Kidney (tissue), 2 donors: Measurements from ENCODE around the genes TRPV4 and VPS29.

DNA sequence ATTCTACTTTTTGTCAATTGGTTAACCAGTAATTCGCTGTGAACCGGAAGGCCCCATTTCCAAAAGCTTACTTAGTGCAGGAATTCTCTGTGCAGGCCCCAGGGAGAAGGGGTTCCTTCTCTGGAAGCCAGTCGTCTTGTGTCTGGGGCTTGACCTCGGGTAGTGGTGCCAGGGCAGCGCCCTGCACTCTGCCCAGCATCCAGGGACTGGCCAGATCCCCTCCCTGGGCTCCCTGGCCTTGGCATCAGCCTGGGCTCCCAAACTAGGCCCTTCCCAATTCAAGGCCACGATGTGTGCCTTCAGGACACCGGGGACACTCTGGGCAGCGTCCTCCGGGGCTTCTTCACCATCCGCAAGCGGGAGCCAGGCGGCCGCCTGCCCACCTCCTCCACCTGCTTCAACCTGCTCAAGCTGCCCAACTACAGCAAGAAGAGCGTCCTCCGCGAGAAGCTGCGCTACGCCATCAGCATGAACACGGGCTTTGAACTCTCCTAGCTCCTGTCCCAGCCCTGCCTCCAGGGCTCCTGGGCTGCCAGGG, 38.9 kb downstream of the MMAB start:
- PRO-cap, result no peak
- RRBS, result 95% methylated on average over 2 of the region's 19 CpGs

DNA sequence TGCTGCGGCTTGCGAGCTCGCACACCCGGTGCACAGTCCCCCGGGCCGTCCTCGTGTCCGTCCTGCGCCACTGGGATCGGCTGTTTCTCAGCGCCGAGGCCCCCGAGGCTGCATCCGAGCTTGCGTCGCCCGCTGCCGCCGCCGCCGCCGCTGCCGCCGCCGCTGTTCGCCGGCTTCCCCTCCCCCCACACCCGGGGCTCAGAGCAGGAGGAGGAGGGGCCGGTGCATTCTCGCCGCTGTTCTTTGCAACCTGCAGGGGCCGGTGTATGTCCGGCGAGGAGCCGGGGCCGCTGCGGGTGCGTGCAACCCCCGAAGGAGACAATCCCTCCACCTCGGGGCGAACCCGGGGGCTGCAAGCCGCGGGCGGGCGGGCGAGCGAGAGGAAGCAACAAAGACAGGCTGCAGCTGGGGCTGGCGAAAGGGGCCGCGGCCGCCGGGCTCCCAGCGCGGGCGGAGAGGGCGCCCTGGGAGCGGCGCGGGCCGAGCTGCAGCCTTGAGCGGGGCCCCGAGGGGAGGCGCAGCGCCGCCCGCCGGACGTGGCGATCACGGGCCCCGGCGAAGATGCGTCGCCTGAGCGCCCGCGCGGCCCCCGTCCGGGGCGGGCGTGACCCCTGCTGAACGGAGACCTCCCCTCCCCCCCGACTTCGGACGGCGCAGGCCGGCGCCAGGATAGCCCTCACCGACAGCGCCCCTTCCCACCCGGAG, 595 bp downstream of the FAM222A start:
- PRO-cap, result no peak
- RRBS, result 2% methylated on average over 64 of the region's 93 CpGs

DNA sequence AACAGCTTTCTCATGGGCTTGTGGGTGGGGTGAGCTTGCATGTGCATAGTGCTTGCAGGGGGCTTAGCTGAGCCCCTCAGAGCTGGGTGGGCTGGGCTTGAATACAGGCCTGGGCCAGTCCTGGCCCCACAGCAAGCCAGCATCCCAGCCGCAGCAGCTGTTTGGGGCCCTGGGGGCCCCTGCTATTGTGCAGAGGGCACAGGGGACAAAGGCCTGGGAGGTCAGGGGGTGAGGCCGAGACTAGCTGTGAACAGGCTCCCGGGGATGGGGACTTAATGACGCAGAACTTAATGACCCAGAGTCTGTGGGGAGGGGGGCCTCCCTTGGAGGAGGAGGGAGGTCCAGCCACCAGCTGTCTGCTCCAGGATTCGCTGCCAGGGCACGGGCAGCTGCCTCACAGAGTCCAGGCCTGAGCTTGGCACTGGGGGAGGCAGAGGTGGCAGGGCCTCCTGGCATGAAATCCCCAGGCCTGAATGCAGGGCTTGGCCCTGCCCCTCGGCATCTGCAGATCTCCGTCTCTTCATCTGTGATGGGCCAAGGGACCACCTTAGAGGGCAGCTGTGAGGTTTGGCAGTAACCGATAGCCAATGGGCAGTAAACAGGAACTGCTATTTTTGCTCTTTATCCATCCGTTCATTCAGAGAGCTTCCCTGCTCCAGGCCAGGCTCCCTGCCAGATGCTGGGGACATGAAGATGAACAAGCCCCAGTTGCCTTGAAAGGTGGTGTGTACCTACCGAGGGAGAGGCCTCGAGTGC, 6.6 kb downstream of the FAM222A start:
- PRO-cap, result no peak
- RRBS, result no CpG with 5 or more reads among the region's 12 CpGs

- PRO-cap, result no peak
- RRBS, result no CpG with 5 or more reads among the region's 6 CpGs
These were observed 30.7 kb downstream of the FAM222A start for GRCh38 chr12:109744346-109744761.

GRCh38 chr12:109833045-109833808, at the start of gene TRPV4:
TRPV4 (minus strand) TSS chr12:109833398.
- PRO-cap, result unidirectional peak, minus-strand start at chr12:109833394
- RRBS, result 6% methylated on average over 20 of the region's 76 CpGs

- PRO-cap, result no peak
- RRBS, result 98% methylated on average over 3 of the region's 6 CpGs
These were observed 22.8 kb downstream of the GLTP start for GRCh38 chr12:109857497-109857934.

GRCh38 chr12:109908214-109908787, 8.2 kb downstream of the TCHP start:
- PRO-cap, result no peak
- RRBS, result no CpG with 5 or more reads among the region's 10 CpGs

DNA sequence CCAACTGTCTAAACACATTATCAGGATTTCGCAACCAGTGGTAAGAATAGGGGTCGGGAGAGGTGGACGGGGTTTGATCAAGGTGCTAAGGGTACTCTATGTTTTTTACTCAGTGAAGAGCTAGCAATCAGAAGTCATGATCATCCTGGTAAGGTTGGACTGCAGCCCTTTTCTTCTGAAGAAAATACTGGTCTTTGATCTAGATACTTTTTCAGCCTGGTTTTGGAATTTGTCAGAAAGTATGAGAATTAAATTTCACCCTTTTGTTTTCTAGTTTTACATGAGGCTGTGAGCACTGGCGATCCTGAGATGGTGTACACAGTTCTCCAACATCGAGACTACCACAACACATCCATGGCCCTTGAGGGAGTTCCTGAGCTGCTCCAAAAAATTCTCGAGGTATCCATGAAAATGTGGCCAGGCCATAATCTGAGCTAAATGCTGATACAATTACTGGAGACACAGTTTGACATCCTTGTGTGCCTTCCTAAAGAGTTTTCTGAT, 13.7 kb downstream of the ANKRD13A start:
- PRO-cap, result no peak
- RRBS, result no CpG with 5 or more reads among the region's 6 CpGs

GRCh38 chr12:110024368-110024822, 23.9 kb downstream of the C12orf76 start:
- PRO-cap, result no peak
- RRBS, result no CpG with 5 or more reads among the region's 4 CpGs

- PRO-cap, result no peak
- RRBS, result no CpG with 5 or more reads among the region's 6 CpGs
These were observed 12.0 kb upstream of the C12orf76 start for GRCh38 chr12:110060167-110060781.

DNA sequence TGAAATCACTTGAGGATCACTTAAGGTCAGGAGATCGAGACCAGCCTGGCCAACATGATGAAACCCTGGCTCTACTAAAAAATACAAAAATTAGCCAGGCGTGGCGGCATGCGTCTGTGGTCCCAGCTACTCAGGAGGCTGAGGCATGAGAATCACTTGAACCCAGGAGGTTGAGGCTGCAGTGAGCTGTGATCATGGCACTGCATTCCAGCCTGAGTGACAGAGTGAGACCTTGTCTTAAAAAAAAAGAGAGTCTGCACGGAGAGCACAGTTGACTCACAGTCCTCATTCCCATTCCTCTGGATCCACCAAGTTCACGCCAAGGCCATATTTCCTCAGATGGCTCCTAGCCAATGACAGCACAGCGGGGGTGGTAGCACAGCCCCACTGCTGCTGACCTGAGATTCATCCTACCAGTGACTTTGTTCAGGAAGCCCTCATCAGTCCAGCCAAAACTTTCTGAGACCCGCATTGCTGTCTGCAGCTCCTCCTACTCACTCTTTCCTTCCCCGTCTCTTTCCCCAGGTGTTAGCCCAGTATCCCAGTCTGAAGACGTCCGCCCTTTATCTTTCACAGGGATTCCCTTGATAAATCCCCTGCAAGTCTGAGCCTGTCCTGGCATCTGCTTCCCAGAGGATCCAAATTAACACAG, 16.4 kb upstream of the IFT81 start:
- PRO-cap, result unidirectional peak, plus-strand start at position 452 of the sequence
- RRBS, result no CpG with 5 or more reads among the region's 11 CpGs

DNA sequence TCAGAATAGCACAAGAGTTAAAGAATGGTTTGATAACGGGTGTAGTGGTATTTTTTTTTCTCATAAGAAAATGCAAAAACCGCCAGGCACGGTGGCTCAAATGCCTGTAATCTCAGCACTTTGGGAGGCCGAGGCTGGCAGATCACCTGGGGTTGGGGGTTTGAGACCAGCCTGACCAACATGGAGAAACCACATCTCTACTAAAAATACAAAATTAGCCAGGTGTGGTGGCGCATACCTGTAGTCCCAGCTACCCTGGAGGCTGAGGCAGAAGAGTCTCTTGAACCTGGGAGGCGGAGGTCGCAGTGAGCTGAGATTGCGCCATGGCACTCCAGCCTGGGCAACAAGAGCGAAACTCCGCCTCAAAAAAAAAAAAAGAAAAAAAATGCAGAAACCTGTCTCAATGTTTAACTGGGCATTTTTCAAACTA, 59.1 kb downstream of the ATP2A2 start:
- PRO-cap, result no peak
- RRBS, result no CpG with 5 or more reads among the region's 10 CpGs

DNA sequence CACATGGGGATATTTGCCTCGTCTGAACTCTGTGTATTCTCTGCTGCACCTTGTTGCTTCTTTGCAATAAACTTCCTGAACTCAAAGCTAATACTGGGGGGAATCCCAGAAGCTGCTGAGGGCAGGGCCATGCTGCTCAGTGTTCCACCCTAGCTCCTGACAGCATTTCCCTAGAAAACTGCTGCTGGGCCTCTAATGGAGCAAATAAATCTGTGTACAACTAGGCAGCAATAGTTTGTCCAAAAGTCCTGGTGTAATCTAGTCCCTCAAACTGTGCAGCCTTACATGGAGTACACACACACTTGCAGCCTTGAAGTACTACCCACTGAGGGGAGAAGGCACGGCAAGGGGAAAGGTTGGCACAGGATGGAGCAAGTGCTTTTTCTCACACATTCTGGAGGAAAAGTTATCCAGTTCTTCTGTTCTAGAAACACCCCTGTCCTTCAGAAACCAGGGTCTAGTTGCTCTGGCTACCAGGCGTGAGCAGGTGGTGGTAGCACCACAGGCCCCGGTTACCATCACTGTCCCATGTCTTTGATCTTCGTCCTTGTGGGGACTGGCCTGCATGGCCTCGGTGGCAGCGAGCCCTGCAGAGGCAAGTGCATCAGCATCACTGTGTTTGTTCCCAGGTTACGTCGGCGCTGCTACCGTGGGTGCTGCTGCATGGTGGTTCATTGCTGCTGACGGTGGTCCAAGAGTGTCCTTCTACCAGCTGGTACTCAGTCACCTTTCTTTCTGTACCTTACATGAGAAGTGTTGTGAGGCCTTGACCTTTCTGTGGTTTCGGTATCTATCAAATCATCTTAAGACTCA, 59.0 kb downstream of the ANAPC7 start:
- PRO-cap, result no peak
- RRBS, result no CpG with 5 or more reads among the region's 13 CpGs

DNA sequence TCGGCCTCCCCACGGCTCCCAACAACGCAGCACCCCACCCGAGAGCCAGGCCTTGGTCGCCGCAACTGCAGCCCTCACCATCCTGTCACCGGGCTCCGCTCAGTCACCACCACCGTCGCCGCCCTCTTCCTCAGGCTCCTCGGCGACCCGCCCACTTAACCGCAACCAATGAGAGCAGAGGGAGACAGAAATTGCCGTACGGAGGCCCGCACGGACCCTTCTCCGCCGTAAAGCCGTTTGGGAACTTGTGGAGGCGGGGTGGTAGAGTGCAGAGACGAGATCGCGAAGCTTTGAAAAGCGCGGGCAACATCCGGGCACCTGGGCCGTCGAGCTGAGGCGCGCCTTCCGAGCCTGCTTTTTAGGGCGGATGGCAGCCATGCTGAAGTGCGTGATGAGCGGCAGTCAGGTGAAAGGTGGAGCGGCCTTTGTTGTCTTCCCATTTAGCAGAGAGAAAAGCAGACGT, at the start of gene VPS29:
TSS of gene VPS29 (minus strand) at position 141 of the 463 bp plus-strand sequence.
- PRO-cap, result bidirectional peak, plus-strand start at position 361 of the sequence, minus-strand start at position 141 of the sequence
- RRBS, result under 1% methylated on average over 9 of the region's 39 CpGs

DNA sequence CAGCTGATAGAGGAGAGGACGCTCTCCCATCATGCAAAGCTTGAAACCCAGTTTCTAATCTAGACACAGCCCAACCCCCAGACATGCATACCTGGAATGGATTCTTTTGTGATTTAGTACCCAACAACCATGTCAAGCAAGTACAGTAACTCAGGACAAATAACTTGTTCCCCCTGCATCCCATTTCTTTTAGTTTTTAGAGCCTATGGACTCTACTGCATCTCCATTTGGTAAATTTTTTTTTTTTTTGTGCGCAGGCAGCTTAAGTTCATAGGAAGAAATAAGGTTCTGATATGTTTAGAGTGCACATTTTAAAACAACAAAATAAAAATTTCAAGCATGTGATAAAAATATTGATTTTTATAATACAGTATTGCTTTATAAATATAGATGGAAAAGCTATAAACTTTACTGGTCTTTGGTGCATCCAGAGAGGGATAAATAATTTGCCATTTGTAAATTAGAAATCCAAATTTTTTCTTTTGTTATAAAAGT, 31.8 kb downstream of the RAD9B start:
- PRO-cap, result no peak
- RRBS, result no CpG with 5 or more reads among the region's 2 CpGs

- PRO-cap, result no peak
- RRBS, result no CpG with 5 or more reads among the region's 4 CpGs
These were observed 16.0 kb downstream of the PPTC7 start for GRCh38 chr12:110567102-110567627.

GRCh38 chr12:110640078-110641090, 26.5 kb downstream of the TCTN1 start:
- PRO-cap, result no peak
- RRBS, result 83% methylated on average over 4 of the region's 16 CpGs

DNA sequence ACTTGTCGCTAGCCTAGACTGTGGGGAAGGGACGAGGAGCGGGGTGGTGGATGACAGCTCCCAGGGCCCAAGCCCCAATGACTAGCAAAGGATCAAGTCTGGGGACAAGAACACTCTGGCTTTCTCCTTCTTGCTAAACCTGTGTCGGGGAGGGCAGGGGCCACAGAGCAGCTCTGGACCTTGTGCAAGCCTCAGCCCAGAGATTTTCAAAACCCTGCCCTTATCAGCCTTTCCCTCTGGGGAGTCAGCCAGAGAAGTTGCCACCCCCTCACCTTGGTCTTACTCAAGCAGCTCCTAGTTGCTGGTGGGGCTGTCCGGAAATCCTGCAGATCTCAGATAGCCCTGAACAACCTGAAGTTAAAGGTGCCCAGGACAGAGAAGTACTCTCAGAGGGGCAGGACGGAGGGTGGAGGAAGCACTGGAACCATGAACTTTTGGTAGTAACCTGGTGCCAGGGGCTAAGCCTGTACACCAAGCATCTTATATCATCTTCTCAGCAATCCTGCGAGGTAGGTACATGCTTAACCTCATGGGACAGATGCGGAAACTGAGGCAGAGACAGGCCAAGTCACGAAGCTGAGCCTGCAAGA, 1.1 kb downstream of the HVCN1 start:
- PRO-cap, result unidirectional peak, plus-strand start at position 389 of the sequence
- RRBS, result no CpG with 5 or more reads among the region's 9 CpGs

- PRO-cap, result no peak
- RRBS, result no CpG with 5 or more reads among the region's 13 CpGs
These were observed 5.4 kb upstream of the HVCN1 start for GRCh38 chr12:110694153-110694939.

- PRO-cap, result no peak
- RRBS, result 96% methylated on average over 2 of the region's 16 CpGs
These were observed 13.0 kb downstream of the CUX2 start for GRCh38 chr12:111047074-111047285.